Endothelial cell of umbilical vein (primary cell): Measurements from ENCODE around the genes SLC4A8 and KRT86.

DNA sequence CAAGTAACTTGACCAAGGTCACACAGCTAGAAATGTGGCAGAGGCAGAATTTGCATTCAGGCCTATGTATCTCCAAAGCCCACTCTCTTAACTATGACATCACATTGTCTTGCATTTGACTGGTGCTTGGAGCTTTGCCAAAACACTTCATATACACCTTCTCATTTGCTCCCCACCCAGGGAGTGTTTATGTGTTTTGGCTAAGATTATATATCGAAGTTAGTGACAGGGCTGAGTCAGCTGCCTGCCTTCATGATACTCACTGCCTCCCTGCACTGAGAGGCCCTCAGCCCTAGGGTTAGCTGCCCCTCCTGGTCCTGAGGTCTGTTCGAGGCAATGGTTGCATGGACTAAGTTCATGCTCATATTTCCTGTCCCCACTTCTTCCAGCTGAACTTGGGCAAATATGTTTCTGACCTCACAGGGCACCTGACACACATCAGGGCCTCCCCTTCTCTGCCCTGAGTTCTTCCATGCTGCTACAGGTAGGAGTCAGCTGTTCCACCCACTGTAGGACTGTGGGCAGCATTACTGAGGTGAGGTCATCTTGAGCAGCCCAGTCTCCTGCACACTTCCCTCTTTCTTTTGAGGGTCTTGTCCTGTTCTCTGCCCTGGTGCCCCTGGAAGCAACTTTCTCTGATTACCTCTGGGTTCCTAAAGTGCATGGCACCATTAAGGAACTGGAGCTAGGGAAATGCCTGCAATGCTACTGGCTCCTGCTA lies 1.7 kb downstream of the GALNT6 start:
- PRO-cap: no peak
CAGE:
- cytosol, long polyA minus RNA: no peak
- cytosol, long polyA plus RNA: no peak
- long polyA plus RNA: no peak
- nucleus, long polyA minus RNA: no peak
- nucleus, long polyA plus RNA: no peak

DNA sequence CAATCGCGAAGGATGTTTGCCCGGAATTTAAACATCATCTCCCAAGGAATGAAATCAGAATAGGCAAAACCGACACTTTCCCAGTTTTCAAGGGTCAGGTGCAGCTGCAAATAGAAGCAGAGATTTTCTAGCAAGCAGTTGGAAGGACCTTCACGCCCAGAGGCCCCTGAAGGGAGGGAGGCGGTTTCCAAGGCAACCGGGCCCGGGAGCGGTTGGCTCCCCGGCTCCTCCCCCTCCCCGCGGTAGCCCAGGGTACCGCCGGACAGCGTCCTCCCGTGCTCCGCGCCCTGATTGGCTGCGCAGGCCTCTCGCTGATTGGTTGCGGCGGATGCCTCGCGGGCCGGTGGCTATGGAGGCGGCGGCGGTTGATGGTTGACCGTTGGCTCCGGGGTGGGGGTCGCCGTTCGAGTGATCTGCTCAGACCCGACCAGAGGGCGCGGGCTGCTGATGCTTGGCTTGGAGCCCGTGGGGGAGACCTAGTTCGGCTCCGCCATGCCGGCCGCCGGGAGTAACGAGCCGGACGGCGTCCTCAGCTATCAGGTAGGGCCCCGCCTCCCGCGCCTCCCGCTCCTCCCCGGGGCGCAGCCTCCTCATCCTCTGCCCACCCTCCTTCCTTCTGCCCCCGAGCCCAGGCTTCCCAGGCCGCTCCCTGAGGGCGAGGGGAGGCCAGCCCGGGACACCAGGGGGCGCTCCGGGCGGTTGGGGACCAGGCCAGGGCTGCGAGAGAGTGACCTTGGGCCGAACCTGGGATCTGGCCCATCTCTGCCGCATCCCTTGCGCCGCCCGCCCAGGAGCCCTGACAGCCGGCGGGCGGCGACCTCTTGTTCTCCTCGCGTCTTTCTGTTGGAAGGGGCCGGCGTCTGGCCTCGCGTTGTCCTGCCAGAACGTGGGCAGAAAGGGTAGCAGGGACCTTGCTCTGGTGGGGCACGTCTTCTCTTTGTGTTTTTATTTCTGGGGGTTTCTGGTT lies at the start of gene SLC4A8:
TSS of gene SLC4A8 (plus strand) at position 336 of the 967 bp plus-strand sequence.
- PRO-cap: bidirectional peak, plus-strand start at position 336 of the sequence, minus-strand start at position 152 of the sequence
CAGE:
- cytosol, long polyA minus RNA: no peak
- cytosol, long polyA plus RNA: no peak
- long polyA plus RNA: no peak
- nucleus, long polyA minus RNA: start-site peak on the plus strand centred at position 325 of the sequence, 51 bp wide, 43 reads
- nucleus, long polyA plus RNA: no peak

DNA sequence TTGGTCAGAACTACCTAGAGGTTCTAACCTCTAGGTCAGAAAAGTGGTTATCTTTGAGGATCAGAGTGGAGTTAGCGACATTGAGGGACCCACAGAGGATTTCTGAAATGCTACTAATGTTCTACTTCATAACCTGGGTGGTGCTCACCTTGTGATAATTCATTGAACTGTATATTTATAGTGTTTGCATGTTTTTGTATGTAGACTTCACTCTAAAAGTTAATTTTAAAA lies 40.3 kb upstream of the SCN8A start:
- PRO-cap: unidirectional peak, plus-strand start at position 68 of the sequence
CAGE:
- cytosol, long polyA minus RNA: no peak
- cytosol, long polyA plus RNA: no peak
- long polyA plus RNA: no peak
- nucleus, long polyA minus RNA: no peak
- nucleus, long polyA plus RNA: no peak

GRCh38 chr12:51674976-51675431 lies 84.0 kb downstream of the SCN8A start:
- PRO-cap: no peak
CAGE:
- cytosol, long polyA minus RNA: no peak
- cytosol, long polyA plus RNA: no peak
- long polyA plus RNA: no peak
- nucleus, long polyA minus RNA: no peak
- nucleus, long polyA plus RNA: no peak

GRCh38 chr12:51806751-51807298 lies 7.9 kb downstream of the TMDD1 start:
- PRO-cap: no peak
CAGE:
- cytosol, long polyA minus RNA: start-site peak on the plus strand at chr12:51806669-51807654, 10 reads
- cytosol, long polyA plus RNA: no peak
- long polyA plus RNA: no peak
- nucleus, long polyA minus RNA: no peak
- nucleus, long polyA plus RNA: no peak

DNA sequence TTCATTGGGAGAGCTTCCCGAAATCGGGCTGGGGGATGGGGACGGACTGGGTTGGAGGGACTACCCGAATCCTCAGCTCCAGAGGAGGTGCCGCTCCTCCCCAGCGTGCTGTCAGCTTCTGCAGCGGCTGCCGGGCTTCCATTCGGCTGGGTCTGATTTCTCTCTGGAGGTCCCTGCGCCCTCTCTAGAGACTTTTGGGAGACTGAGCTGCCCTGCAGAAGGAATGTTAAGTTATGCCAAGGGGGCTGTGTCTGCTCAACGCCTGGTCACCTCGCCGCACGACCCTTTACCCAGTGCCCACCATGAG lies 15.9 kb upstream of the FIGNL2 start:
- PRO-cap: no peak
CAGE:
- cytosol, long polyA minus RNA: no peak
- cytosol, long polyA plus RNA: no peak
- long polyA plus RNA: no peak
- nucleus, long polyA minus RNA: no peak
- nucleus, long polyA plus RNA: no peak

DNA sequence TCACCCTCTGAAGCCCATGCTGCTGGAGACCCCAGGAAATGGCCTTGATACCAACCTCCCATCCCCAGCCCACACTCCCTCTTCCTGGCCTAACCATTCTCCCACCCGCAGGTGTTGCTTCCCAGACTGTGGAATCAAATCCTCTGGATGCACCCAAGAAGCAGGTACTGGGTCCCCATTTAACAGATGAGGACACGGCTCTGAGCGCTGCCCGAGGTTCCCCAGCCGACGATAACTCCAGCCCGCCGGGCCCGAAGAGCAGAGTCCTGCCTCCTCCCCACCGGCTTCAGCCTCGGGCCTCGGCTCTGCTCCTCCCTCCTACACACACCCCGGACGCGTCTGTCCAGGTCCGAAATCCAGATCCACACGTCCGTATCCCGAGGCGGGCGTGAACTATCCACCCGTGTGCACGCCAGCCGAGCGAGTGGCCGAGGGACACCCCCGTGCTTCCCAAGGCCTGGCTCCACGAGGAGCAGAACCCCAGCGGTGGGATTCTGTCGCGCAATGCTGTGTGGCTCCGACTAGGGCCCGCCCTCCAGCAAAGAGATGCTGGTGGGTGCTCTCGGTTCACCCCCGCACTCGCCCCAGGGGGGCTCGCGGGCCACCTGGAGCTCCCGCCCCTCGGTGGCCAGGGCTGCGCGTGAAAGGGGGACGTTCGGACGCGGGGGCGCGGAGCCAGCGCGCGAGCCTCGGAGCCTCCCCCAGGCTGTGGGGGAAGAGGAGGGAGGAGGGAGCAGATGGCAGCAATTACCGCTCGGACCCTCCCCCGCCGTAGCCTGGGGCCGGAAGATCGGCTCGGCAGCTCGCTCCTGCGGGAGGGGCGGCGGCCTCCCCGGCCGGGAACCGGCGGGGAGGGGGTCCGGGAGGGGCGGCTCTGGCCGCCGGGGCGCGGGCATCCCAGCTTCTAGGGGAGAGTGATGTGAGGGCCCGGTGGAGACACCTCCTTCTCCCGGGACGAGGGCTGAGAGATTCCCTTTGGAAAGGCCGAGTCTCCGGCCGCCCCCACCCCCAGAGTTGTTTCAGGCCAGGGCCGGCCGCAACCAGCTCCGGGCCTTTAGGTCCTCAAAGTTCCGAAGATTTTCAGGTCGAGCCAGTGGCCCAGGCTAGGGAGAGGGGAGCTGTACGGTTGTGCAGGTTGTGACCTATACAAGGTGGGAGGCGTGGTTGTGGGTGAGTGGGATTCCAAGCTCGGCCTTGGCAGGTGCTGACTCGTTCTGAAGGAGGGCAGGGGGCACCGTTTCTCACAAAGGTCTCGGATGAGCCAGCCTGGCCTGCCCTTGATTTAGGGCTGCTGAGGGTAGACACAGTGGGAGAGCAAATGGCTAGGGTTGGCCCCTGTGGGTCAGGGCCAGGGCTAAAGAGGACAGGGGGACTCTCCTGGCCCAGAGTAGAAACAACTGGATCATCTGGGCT lies 18.8 kb upstream of the ANKRD33 start:
- PRO-cap: bidirectional peak, plus-strand start at position 787 of the sequence, minus-strand start at position 710 of the sequence
CAGE:
- cytosol, long polyA minus RNA: no peak
- cytosol, long polyA plus RNA: no peak
- long polyA plus RNA: no peak
- nucleus, long polyA minus RNA: no peak
- nucleus, long polyA plus RNA: no peak

GRCh38 chr12:51911444-51912685 lies 4.6 kb downstream of the ACVRL1 start:
- PRO-cap: unidirectional peak, minus-strand start at chr12:51911714; bidirectional peak, plus-strand start at chr12:51912082, minus-strand start at chr12:51911949; bidirectional peak, plus-strand start at chr12:51912390, minus-strand start at chr12:51912186
CAGE:
- cytosol, long polyA minus RNA: no peak
- cytosol, long polyA plus RNA: no peak
- long polyA plus RNA: no peak
- nucleus, long polyA minus RNA: start-site peak on the minus strand at chr12:51911894-51911992, 10 reads; start-site peak on the plus strand at chr12:51912369-51912442, 241 reads
- nucleus, long polyA plus RNA: no peak

DNA sequence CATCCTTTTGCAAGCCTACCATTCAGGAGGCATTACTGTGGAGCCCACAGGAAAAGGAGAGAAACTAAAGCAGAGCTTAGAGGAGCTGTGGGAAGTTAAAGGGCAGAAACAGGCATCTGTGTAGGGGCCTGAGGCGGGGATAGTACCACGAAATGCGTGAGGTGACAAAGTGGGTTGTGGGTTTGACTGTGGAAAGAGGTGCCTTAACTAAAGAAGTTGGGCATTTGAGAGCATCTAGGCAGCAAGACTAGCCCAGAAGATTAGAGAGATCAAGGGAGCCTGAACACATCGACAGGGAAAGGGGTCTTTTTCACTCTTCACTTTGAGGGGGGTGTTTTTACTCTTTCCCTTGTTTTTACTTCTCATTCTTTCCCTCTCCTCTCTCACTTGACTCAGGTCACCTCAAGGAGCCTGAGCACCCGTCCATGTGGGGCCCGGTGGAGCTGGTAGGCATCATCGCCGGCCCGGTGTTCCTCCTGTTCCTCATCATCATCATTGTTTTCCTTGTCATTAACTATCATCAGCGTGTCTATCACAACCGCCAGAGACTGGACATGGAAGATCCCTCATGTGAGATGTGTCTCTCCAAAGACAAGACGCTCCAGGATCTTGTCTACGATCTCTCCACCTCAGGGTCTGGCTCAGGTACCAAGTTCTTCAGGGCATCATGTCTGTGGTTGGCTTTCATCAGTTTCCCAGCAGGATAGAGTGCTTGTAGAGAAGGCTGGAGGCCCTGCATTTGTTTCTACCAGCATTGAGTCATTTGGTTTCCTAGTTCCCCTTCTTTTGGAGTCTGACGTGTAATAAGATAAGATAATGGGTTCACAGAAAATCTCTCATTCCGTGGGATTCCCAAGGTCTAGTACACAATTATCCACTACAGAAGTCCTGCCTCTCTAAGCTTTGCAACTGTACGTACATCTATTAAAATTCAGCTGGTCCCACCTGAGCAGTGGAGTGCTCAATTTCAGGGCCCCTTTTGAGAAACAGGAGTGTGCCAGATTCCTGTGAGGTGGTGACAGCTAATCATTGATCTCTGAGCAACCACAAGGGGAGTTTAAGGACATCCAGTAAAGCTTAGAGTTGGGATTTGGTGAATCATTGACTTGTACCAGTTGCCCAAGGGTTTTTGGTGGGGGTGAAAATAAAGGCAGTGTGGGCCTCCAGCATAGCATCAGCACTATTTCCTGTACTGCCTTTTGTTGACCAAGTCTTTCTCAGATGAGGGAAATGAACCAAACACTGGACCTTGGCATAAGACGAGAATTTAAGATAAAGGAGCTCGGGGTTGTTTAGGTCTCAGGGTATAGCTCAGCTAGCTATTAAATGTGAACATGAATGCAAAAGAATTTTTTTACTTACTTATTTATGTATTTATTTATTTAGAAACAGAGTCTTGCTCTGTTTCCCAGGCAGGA lies 24.9 kb downstream of the ACVR1B start:
- PRO-cap: no peak
CAGE:
- cytosol, long polyA minus RNA: no peak
- cytosol, long polyA plus RNA: no peak
- long polyA plus RNA: no peak
- nucleus, long polyA minus RNA: no peak
- nucleus, long polyA plus RNA: no peak

DNA sequence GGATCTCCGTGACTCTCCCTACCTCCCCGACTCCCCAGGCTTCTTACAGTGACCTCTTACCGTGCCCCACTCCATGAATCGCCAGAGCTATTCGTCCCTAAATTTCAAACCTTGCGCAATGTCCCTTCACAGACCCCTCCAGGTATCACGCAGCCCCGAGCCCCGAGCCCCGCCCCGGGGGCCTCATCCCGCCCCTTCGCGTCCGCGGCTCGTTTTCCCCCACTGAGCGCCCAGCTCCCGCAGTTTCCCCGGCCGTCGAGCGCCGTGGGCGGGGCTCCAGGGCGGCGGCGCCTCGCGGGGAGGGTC lies 257 bp upstream of the TAMALIN start:
- PRO-cap: bidirectional peak, plus-strand start outside the sequence, minus-strand start at position 228 of the sequence
CAGE:
- cytosol, long polyA minus RNA: no peak
- cytosol, long polyA plus RNA: no peak
- long polyA plus RNA: no peak
- nucleus, long polyA minus RNA: no peak
- nucleus, long polyA plus RNA: no peak

- PRO-cap: bidirectional peak, plus-strand start at chr12:52033301, minus-strand start at chr12:52032952
CAGE:
- cytosol, long polyA minus RNA: no peak
- cytosol, long polyA plus RNA: no peak
- long polyA plus RNA: no peak
- nucleus, long polyA minus RNA: start-site peak on the minus strand at chr12:52032904-52032955, 23 reads
- nucleus, long polyA plus RNA: no peak
These were observed 18.2 kb upstream of the NR4A1 start for GRCh38 chr12:52032750-52033751.

- PRO-cap: bidirectional peak, plus-strand start at chr12:52037767, minus-strand start at chr12:52037765
CAGE:
- cytosol, long polyA minus RNA: no peak
- cytosol, long polyA plus RNA: no peak
- long polyA plus RNA: no peak
- nucleus, long polyA minus RNA: start-site peak on the plus strand at chr12:52037655-52037725, 13 reads
- nucleus, long polyA plus RNA: no peak
These were observed 13.6 kb upstream of the NR4A1 start for GRCh38 chr12:52037624-52037966.

- PRO-cap: no peak
CAGE:
- cytosol, long polyA minus RNA: no peak
- cytosol, long polyA plus RNA: no peak
- long polyA plus RNA: no peak
- nucleus, long polyA minus RNA: no peak
- nucleus, long polyA plus RNA: no peak
These were observed 49.2 kb downstream of the KRT80 start for GRCh38 chr12:52142600-52142973.

DNA sequence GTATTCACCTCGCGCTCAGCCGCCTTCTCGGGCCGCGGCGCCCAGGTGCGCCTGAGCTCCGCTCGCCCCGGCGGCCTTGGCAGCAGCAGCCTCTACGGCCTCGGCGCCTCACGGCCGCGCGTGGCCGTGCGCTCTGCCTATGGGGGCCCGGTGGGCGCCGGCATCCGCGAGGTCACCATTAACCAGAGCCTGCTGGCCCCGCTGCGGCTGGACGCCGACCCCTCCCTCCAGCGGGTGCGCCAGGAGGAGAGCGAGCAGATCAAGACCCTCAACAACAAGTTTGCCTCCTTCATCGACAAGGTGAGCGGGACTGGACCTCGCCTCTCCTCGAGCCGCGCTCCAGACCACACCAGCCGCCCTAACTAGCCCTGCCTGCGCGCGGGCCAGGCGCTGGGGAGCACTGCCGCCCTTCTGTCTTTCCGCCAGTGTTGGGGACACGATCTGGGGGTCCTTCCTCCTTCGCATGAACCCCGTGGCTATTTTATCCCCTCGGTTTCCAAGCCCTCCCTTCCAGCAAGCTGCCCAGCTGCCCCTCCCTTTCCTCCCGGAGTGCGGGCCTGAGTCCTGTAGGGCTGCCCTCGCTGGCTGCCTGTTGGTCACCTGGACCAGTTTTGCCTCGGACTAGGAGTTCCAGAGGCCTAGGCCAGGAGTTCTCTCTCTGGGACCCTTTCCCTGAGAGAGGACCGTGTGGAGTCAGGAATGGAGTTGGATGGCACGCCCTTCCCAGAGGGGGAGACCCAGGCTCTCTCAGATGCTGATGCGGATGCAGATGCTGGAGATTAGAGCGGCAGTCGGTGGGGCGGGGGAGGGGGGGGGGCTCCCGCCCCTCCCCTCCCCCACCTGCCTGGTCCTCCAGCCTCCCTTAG lies 511 bp downstream of the KRT7 start:
- PRO-cap: bidirectional peak, plus-strand start at position 600 of the sequence, minus-strand start at position 591 of the sequence
CAGE:
- cytosol, long polyA minus RNA: no peak
- cytosol, long polyA plus RNA: no peak
- long polyA plus RNA: no peak
- nucleus, long polyA minus RNA: no peak
- nucleus, long polyA plus RNA: no peak

DNA sequence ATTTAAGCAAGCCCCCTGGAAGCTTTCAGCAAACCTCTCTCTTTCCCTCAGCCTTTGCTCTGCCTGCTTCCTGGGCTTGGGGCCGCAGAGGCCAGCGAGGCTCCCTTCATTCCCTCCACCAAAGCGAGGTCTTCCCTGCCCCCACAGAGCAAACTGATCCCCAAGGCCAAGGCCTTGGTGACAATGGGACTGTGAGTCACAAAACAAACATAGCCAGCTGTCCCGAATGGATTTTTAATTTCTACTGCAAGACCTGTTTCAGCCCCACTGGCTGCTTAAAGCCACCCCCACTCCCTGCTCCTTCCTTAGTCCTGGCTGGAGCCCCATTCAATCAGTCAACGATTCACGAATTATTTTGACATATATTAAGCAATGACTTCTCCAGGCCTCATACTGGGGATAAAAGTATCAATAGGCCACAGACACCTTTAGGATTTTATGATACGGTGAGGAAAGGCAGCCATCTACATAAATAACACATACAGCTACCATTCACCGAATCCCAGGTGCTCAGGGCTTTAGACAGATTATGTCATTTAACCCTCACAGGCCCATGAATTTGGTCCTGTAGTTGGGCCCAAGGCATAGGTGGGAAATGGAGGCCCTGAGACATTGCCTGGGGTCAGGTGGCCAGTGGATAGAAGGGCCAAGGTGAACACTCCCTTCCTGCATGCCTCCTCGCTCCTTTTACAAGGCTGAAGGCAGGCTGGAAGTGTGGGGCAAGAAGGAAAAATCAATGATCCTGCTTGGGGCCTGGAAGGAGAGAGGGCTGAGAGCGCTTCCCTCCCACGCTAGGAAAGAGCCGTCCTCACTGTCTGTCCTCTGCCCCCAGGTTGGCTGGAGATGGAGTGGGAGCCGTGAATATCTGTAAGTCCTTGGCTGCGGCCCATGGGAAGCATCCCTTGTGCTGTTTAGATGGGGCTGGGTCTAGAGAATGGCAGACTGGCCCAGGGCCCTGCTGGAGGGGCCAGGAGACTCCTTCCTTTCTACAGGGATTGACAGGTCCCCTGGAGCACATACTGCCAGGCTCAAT lies 14.6 kb downstream of the KRT7 start:
- PRO-cap: no peak
CAGE:
- cytosol, long polyA minus RNA: no peak
- cytosol, long polyA plus RNA: no peak
- long polyA plus RNA: no peak
- nucleus, long polyA minus RNA: no peak
- nucleus, long polyA plus RNA: no peak

DNA sequence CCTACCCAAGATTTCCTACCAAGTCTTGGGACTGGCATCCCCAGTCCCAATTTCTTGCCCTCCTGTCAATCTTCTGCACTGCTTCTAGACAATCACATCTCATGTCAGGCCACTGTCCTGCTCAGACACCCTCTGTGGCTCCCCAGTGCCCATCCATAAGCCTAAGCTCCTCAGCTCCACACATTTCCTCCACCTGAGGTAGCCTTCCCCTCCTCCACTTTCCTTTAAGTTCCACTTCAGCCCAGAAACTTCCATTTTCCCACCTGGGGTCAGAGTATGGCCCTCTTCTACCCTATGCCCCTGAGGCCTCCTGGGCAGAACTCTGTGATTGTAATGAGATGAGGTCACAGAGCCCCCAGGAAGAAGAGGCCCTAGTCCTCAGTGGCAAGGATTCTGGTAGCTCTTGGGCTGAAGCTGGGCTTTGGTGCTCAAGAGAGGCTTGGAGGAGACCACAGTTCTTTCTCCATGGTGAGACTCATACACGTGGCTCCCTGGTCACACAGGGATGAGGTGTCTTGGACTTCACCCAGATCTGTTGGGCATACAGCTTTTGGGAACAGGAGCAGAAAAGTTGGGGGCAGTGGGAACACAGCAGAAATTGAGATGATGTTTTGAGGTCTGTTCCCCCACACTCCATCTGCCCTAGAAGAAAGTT lies at the start of gene KRT86:
TSS of gene KRT86 (plus strand) at position 391 of the 655 bp plus-strand sequence.
- PRO-cap: no peak
CAGE:
- cytosol, long polyA minus RNA: no peak
- cytosol, long polyA plus RNA: no peak
- long polyA plus RNA: no peak
- nucleus, long polyA minus RNA: no peak
- nucleus, long polyA plus RNA: no peak

DNA sequence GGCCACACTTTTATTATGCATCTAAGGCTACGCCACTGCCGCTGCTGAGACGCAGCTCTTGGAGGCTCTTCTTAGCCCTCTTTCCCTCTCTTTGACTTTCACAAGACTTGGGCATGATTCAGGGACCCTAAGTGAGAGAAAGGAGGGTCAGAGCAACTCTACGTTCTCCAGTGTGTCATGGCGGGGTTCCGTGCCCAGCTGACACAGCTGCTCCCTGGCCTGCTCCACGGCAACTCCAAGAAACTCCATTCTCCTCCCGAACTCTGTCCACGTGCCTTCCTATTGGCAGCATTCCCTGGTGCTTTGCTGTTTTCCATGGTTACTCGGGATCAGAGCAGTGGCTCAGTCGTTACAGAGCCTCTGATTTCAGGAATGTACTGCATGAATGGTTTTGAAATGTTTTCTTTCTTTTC lies 3.9 kb upstream of the KRT85 start:
- PRO-cap: no peak
CAGE:
- cytosol, long polyA minus RNA: no peak
- cytosol, long polyA plus RNA: no peak
- long polyA plus RNA: no peak
- nucleus, long polyA minus RNA: no peak
- nucleus, long polyA plus RNA: no peak

- PRO-cap: no peak
CAGE:
- cytosol, long polyA minus RNA: no peak
- cytosol, long polyA plus RNA: no peak
- long polyA plus RNA: no peak
- nucleus, long polyA minus RNA: no peak
- nucleus, long polyA plus RNA: no peak
These were observed 6.3 kb upstream of the KRT71 start for GRCh38 chr12:52559210-52559654.

- PRO-cap: no peak
CAGE:
- cytosol, long polyA minus RNA: no peak
- cytosol, long polyA plus RNA: no peak
- long polyA plus RNA: no peak
- nucleus, long polyA minus RNA: no peak
- nucleus, long polyA plus RNA: no peak
These were observed 525 bp downstream of the KRT1 start for GRCh38 chr12:52679614-52680149.

DNA sequence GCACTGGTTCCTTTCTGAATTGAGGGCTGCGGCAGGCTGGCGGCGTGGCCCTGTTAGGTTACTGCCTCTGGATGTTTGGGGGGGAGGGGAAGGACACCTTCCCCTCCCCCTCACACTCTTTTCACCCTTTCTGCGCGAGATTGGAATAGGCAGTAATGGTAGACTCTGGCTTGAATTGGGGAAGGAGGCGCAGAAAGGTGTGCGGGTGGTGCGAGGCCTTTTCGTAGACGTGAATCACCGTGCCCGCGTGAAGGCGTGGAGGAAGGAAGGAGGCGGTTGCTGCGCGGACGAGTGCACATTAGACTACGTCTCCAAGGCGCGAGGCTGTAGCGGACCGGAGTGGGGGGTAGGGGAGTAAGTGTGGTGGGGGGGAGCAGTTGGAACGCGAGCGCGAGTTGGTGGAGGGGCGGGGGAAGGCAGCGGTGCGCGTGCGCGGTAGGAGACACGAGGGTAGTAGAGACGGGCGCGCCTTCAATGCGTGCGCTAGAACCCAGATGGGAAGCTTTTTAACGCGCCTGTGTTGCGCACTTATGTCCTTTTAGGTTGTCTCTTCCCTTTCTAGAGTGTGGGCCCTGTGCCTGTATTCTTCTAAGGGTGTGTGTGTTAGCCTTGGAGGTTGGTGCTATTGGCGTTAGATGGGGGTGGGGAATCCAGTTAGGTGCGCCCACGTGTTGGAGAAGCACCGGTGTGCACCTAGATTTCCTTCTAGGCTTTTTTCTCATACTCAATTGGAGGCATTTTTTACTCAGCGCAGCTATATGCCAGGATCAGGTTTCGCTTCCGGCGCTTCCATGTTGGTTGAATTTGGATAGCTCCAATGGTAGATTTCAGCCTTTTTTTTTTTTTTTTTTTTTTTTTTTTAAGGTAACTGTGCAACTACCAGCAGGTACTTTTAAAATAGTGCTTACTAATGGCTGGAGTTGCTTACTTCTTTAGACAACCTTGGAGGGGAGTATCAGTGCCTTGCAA lies 616 bp downstream of the EIF4B start:
- PRO-cap: bidirectional peak, plus-strand start at position 453 of the sequence, minus-strand start at position 328 of the sequence
CAGE:
- cytosol, long polyA minus RNA: no peak
- cytosol, long polyA plus RNA: no peak
- long polyA plus RNA: no peak
- nucleus, long polyA minus RNA: start-site peak on the plus strand centred at position 421 of the sequence, 121 bp wide, 62 reads
- nucleus, long polyA plus RNA: no peak